Left colon (tissue), 1 donor: ENCODE measurements around the genes MC3R, RTF2 and FAM209B.

- PRO-cap = bidirectional peak, plus-strand start at chr20:53596741, minus-strand start at chr20:53596674
Measured at GRCh38 chr20:53596084-53596956, 2.7 kb upstream of the ZNF217 start.

DNA sequence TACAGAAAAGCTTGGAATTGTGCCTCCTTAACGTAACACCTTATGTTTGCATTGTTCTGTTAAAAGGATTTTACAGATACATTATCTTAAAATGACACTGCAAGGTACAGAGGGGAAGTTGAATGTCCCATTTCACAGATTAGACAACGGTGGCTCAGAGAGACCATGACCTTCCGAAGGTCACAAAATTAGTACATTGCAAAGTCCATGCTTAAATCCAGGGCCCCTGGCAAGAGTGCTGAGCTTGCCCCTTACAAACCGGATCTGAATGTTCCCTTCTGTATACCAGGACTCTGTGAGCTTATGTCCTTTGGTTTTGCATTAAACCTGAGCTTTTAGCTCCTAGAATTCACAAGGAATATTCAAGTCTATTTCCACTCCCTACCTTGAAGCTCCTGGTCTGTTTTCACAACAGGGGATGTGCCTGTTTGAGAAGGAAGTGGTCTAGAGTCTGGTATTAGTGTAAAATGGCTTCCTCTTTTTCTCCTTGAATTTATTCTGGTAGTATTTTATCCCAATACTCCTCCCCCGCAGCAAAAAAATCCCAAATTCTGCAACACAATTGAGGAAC lies 28.9 kb upstream of the ZNF217 start:
- PRO-cap = no peak

- PRO-cap = no peak
Measured at GRCh38 chr20:53718132-53718732, 124.6 kb upstream of the ZNF217 start.

- PRO-cap = no peak
Measured at GRCh38 chr20:53790846-53791410, 197.3 kb upstream of the ZNF217 start.

DNA sequence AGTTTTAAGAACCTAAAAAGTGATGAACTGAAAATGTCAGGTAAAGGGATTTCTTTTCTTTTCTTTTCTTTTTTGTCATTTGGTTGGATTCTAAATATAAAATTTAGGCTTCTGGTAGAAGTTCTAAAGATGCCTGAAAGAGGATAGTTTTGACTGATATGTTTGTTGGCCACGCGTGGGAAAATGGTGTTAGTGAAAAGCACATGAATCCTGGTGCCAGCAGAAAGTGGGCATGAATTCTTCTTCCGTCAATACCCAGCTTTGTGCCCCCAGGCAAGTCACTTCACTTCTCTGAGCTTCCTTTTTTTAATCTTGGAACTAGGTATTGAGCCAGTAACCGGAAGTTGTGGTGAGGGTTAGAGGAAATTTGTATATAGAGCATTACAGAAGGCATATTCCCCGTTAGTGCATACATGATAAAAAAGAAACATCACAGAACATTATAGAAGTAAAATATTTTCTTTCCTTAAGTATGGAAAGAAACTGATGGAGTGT lies 223.3 kb downstream of the BCAS1 start:
- PRO-cap = no peak

DNA sequence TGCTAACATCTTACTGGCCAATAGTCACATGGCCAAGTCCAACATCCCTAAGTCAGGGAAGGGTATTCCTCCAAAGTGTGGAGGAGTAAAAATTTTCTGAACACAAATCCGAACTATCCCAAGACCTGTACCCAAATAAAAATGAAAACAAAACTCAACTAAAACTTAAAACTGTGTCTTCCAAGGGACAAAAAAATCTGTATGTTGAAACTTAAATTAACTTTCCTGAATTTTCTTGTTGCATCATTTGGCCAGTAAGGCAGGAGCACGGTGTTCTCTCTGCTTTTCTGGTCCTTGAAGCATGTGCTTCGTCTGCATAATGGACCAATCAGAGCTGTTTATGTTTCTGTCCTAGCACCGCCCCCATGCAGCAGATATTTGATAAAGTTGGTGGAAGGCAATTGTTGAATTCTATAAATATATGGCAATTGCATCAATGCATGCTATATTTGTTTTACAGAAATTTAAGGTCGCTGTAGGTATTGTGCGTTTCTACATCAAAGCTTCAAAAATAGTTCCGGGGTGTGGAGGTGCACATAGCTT lies 206.5 kb downstream of the BCAS1 start:
- PRO-cap = no peak

GRCh38 chr20:53875550-53876116 lies 194.8 kb downstream of the BCAS1 start:
- PRO-cap = no peak

DNA sequence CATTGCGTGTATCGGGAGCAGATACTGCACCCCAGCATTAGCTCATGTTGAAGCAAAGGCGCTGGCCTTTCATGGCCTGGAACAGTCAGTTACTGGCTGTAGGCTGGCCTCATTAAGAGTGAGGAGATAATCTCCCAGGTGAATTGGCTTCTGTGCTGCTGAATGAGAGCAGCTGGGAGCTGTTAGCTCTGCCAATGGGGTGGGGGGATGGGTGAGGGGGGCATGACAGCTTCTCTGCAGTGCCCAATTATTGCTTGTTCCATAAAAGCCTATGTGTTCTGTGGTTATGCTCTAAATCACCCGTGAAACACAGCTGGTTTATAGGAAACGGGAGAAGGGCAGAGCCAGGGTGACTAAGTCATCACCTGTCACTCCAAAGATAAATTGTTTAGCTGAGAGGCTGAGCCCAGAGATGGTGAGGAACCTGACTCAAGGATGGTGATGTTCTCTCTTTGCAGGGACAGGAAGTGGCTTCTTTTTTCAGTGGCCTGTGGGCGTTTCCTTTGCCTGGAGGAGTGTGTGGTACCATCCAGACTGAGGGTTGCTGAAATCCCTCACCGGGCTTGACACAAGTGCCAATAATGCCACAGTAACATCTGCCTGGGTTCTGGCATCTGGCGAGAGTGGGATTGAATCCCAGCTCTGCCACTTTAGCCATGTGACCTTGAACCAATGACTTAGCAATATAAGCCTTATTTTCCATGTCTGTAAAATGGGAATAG lies 170.8 kb downstream of the BCAS1 start:
- PRO-cap = no peak

- PRO-cap = no peak
Measured at GRCh38 chr20:53910305-53910730, 160.1 kb downstream of the BCAS1 start.

DNA sequence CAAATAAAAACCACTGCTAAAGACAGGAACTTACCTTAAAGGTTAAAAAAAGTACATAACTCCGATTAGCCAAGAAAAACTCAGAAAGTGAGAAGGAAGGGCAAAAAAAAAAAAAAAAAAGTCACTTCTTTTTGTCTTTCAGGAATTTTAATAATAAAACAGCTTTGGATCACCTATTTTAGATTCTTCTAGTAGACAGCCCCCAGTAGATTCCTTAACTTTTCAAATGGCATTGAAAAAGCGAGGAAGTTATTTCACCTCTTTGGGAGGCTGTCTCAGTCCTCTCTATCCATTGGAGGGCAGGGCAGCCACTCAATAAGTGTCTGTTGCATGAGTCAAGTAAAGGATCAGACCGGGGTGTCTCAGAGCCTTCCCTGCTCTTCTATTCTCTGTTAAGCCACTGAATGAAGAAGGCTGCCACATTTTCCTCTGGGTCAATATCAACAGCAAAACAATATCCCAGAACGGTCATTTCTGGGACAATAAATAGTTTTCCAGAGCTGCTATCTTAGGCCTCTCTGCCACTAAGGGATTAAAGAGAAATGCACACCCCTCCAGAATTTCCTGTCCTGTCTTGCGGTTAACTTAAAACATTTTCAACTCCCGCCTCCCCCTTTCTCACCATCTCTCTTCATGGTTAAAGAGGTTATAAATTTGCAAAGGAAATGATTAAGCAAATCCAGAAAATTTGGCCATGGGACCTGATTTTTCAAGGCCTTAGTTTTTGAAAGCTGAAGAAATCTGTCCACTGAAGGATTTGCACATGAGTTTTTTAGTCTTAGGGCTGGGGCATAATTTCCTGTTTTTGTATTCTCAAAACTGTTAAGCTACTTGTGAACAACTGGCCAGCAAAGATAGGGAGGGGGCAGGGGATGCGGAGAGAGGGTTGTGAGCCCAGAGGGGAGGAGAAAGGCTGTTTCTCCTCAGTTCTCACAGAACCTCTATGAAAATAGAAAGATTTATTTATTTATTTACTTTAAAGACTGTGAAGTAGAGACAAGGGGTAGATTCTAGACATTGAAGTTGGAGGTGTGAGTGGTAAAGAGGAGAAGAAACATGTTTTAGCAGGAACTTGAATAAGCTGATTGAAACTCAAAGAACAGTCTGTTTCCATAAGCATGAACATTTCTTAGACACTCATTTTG lies 135.8 kb downstream of the BCAS1 start:
- PRO-cap = no peak

DNA sequence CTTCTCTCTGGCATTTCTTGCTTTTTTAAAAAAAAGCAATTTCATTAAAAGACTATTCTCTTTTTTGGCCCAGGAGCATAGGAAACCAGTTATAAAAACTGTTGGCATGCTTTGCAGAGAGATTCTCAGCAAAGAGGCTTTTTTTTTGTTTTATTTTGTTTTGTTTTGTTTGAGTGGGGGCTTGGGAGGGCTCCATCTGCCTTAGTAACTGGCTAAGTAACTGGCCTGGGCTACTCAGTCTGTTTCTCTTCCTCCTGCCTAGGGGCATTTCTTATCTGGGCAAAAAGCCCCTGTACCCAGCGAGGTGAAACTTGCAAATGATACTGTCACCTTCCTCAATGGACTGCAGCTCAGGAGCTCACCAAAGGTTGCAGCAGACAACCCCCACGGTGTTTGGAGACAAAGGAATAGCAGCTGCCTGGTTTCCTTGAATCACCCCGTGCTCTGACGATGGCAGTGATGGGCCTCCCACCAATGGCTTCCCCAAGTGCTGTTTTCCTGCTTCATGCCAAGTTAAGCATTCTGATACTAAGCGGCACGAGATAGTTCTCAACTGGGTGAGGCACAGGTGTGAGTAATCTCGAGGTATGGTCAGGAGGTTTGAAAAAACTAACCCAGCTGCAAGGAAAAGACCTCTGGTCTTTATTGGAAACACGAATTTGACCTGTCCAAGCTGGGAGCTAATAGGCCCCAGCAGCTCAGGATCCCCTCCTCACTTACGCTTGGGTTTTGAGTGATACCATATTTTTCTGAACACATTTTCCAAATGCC lies 128.3 kb downstream of the BCAS1 start:
- PRO-cap = no peak

GRCh38 chr20:54133356-54133918 lies 40.3 kb downstream of the CYP24A1 start:
- PRO-cap = no peak

DNA sequence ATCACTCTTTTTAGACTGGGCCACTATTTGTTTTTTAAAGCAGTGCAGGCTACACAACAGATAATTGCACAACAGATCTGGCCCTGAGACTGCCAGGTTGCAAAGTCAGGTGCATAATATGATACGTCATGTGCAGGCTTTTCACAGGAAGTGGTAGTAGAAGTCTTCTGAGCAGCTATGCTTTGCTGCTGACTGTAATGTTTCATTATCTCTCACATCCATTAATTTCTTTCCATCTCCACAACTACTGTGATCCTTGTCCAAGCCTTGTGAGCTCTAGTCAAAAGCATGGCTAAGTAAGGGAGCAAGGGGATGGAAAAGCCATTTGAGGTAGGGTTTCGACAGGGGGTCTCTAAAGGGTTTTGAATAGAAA lies 13.6 kb downstream of the PFDN4 start:
- PRO-cap = no peak

GRCh38 chr20:56158866-56159146 lies 89.7 kb upstream of the MC3R start:
- PRO-cap = no peak

DNA sequence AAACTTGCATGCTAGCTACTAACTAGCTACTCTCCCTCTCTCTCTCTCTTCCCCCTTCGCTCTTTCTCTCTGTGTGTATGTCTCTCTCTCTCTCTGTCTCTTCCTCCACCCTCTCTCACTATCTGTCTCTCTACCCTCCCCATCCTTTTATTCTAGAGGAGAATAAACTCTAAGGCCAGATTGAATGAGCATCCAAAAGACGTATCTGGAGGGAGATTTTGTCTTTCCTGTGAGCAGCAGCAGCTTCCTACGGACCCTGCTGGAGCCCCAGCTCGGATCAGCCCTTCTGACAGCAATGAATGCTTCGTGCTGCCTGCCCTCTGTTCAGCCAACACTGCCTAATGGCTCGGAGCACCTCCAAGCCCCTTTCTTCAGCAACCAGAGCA lies at the start of gene MC3R:
Gene MC3R, plus strand, starts transcription at position 184 of the 386 bp plus-strand sequence.
- PRO-cap = no peak

- PRO-cap = no peak
Measured at GRCh38 chr20:56423858-56424328, 11.8 kb downstream of the CASS4 start.

DNA sequence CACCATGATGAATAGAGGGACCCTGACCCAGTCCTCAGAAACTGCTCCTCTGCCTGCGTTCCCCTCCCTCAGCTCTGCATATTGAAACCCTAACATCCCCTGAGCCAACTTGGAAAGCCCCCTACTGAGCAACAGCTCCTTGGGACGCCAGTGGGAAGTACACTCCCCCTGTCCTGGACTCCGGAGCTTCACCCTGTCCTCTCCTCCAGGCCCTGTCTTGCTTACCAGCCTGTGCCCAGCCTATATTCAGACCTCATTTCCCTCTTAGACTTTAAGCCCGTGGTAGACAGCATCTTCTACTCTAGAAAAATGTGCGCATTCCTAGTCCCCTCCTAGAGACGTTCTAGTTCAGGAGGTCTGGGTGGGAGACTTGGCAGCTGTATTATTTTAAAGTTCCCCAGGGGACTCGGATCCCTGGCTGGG lies 24.2 kb upstream of the RTF2 start:
- PRO-cap = no peak

DNA sequence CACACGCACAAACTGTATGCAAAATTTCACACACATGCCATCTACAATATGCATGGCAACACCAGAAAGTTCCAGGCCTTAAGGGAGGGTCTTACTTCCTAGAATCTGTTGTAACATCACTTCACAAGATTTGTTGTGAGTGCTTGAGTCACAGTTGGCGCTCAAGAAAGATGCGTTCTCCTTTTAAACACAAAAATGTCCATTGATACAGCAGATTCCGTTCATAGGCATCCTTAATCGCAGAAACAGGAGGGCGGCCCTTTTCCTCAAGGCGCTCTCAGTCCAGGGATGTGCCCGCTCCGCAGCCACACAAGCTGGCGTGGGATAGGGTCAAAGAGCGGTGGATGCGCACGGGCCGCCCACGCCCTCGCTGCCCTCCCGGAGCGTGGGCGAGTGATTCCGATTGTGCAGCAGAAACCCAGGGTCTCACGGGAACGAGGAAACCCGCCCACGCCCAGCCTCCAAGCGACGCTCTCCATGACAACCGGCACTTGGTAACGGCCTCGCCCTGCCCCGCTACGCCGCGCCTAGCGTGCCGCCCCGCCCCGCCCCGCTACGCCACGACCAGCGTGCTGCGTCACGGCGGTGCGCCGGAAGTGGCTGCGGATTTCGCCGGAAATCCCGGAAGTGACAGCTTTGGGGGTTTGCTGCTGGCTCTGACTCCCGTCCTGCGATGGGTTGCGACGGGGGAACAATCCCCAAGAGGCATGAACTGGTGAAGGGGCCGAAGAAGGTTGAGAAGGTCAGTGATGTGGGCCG lies at the start of gene RTF2:
Gene RTF2, plus strand, starts transcription at position 603 of the 759 bp plus-strand sequence.
- PRO-cap = bidirectional peak, plus-strand start at position 633 of the sequence, minus-strand start at position 311 of the sequence

DNA sequence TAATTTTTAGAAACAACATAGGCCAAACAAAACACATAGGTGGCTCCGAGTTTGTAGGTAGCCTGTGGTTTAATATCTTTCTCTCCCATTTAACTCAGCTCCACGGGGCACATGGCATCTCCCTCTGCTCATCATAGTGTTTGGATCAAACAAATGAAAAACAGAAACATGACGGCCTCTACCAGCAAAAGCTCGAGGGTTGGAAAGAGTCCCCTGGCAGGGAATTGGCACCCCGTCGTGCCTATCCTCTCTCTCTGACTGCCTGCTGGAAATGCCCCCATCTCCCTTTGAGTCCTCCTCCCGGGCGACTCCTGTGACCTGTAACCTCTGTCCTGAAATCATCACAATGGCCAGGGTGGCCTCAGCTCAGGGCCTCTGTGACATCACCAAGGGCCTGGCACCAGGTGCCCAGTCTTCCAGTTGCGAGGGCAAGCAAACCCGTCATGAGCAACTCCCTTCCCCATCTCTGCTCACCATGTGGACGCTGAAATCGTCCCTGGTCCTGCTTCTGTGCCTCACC lies at the start of gene FAM209B:
Gene FAM209B, plus strand, starts transcription at position 380 of the 520 bp plus-strand sequence.
- PRO-cap = no peak

GRCh38 chr20:56706752-56707564 lies 77.9 kb downstream of the TFAP2C start:
- PRO-cap = no peak